A375 (cell line): Measurements from ENCODE around the genes GFI1B and GTF3C5.

GRCh38 chr9:131839684-131840084 is 99.8 kb upstream of the RAPGEF1 start:
- RAMPAGE, long total RNA: no peak

- RAMPAGE, long total RNA: no peak
These were observed 75.1 kb downstream of the MED27 start for GRCh38 chr9:132004478-132005108.

DNA sequence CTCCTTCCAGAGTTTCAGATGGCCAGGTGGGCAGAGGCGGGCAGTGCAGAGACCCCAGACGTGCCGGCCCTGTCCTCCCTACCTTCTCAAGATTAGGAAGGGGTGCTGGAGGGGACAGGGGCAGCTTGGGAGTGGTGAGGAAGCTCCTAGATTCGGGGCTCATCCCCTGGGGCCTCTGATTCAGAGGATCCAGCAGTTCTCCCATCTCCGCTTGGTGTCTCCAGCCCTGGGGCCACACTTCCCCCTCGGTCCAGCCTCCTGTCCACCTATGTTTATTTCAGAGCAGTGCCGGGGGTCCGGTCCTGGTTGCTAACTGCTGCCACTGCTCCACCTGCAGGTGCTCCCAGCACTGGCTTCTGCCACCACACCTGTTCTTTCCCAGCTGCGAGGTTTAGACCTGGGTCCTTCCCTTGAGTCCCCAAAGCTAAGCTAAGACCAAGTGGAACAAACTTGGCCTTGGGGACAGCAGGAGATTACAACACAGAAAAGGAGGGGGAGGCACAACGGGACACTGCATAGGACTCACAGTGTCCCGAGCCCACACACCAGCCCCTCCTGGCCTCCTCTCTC is 81.5 kb downstream of the NTNG2 start:
- RAMPAGE, long total RNA: no peak

- RAMPAGE, long total RNA: no peak
These were observed 83.3 kb downstream of the NTNG2 start for GRCh38 chr9:132245140-132245505.

- RAMPAGE, long total RNA: no peak
These were observed 82.3 kb downstream of the SETX start for GRCh38 chr9:132272483-132272960.

DNA sequence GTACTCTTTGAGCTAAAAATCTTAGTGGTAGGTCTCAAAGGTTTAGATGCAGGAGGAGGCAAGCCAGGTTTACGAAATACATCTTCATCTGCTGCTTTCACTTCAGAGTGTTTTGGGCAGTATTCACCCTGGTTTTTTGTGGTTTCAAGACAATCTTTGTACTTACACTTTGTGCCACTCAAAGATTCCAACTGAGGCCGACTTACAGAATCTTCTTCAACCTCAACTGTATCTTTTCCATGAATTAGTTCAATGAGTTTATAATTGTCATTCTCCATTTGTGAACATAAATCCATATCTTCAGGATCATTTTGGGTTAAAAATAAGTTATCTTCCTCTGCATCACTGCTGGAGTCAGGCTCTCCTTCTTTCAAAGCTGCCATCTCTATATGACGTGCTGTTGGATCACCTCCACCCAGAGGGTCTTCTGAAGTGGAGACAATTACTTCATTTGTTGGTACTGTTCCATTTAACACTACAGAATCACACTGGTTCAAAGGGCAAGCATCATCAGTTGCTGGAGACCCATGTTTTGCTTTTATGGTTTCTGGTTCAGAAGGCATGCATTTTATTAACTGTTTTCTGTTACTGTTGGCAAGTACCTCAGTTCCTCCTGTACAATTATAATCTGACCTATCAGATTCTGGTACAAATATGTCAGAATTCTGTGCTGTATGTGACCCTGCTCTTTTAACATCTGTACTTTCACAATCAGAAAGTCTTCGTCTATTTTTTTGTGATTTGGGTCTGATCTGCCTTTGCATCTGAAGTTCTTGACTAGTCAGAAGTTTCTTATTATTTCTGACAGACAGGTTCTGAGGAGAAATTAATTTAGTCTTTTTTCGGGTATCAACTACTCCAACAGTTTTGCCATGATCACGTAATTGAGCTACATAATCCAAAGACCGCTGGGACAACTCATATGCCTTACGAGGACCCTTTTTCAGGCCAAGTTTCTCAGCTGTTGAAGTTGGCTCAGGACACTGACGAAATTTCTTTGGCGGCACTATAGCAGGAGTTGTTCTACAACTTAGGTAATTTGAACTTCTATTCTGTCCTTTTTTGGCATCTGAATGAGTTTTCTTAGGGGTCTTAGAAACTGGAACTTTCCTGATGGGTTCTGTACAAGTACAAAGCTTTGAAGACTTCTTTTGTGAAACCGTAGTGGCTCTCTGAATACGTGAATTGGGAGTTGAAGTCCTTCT is 27.6 kb downstream of the SETX start:
- RAMPAGE, long total RNA: no peak

- RAMPAGE, long total RNA: no peak
These were observed 8.7 kb downstream of the SETX start for GRCh38 chr9:132345993-132346537.

DNA sequence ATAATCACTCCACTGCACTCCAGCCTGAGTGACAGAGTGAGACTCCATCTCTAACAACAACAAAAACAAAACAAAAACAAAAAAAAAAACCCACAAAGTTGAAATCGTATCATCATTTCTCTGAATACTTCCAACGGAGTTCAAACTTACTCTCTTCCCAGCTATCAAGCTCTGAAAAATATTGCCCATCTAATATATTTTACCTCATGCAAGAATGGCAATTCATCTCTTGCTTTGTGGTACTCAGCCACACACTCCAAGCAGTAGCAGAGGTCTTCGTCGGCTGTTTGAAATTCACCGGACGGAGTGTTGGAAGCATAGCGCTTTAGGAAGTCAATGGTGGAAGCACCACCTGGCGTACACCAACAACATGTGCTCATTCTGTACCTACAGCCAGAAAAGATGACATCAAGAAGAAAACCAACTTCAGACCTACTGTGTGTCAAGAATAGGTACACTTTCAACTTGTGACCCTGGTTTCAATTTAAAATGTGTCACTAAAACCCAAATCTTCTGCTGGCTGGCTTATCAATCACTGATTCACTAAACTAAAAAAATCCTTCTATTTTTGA is 5.7 kb downstream of the SETX start:
- RAMPAGE, long total RNA: no peak

DNA sequence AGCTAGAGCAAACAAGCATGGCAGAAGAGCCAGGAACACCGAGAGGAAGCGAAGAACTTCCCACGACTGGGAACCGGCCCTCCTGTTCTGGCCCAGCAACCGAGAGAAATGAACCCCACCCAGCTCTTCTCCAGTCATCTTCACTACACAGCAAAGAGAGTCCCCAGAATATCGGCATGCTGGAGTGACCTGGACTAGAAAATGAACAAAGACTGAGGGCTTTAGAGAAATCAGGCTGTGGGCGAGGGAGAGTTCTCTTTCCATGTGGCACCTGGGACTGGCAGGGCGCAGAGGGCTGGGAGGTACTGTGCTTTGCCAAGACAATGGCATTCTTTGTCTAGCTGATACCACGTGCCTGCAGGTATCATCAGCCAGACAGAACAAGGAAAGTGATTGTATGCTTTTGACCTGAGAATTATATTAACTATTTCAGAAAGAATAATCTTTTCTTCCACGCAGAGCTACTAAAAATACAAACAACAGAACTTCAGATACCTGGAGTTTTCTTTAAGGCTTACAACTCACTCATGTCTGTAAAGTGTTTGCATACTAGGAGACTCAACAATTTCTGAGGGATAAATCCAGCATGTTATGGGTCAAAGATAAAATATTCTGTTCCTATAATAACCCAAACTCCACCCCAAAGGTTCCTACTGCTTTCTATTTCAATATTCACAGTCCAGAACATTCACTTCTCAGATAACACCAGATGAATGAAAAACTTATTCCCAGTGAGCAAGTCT is 30.4 kb downstream of the DDX31 start:
- RAMPAGE, long total RNA: no peak

DNA sequence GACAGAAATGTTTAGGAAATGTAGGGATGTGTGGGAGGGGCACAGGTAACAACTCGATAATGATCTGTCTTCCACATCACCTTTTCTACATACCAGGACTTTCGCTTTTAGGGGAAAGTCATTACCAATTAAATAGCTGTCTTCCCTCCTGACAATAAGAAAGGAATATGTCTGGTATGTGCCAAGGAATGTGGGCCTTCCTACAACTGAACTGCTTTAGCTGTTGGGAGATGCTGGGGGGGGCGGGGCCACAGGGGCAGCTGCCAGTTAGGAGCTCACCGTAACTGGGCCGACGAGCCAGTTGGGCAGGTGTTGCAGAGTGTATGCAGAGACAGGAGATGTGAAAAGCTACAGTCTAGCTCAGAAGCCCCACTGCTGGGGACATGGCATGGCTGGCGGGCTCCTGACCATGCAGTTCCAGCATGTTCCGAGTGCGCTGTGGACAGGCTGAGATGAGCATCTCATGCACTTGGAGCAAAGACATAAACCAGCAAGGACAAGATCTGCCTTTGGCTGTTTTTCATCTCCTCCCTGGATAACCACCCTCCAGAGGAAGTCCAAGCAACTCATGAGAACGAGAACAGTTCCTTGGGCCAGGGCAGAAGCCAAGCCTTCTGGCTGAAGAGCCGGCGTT is 71.0 kb downstream of the AK8 start:
- RAMPAGE, long total RNA: no peak

- RAMPAGE, long total RNA: no peak
These were observed at the start of gene GFI1B for GRCh38 chr9:132978425-132978888. Gene GFI1B, plus strand, starts transcription at chr9:132978694.

- RAMPAGE, long total RNA: no peak
These were observed 7.6 kb upstream of the GTF3C5 start for GRCh38 chr9:133022997-133023842.

DNA sequence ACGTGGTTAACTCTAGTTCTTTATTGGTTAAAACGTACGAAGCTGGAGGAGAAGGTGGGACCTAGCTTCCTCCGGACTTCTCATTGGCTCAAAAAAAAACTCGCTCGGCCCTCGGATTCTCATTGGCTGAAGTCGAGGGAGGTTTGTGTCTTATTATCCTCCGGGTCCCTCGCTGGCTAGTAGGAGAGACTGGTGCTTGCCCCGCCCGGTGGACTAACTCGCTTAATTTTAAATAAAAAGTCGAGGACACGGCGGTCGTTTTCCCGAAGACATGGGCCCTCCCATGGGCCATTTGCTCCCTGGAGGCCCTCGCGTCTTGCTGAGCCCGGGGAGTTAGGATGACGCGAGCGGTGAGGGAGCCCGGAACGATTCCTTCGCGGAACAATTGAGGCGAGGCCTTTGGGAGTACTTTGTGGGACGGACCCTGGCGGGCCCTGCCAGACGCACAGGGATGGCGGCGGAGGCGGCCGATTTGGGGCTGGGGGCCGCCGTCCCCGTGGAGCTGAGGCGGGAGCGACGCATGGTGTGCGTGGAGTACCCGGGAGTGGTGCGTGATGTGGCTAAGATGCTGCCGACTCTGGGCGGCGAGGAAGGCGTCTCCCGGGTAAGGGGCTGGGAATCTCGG is at the start of gene GTF3C5:
Gene GTF3C5 (plus strand): TSS at position 437 of the 625 bp plus-strand sequence.
- RAMPAGE, long total RNA: no peak

GRCh38 chr9:133037631-133038365 is 7.0 kb downstream of the GTF3C5 start:
- RAMPAGE, long total RNA: no peak

DNA sequence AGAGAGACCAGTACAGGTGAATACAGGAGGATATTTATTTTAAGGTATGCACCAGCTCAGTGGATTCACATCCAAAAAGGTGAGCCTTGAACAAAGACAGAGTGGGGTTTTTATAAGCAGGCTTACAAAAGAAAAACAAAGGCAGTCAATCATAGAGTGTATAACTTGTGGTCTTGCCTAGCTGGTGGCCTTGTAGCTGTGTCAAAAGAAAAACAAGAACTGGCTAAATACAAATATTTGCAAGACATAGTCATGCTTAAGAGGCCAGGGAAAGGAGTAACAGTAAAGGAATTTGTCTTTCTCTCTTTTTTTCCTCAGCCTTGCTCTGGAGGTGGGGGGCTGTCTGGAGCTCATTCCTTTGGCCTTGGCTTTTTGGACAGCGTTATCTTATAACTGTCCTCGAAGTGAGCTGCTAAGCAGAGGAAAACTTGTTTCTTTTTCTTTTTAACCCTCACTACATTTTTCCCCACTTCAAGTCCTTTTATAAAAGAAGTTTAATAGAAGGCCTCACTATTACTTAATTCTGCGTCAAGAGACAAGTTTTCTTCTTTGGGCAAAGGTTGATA is 14.1 kb downstream of the CEL start:
- RAMPAGE, long total RNA: no peak

- RAMPAGE, long total RNA: no peak
These were observed 12.1 kb upstream of the RALGDS start for GRCh38 chr9:133132910-133133683.

- RAMPAGE, long total RNA: no peak
These were observed 16.8 kb upstream of the RALGDS start for GRCh38 chr9:133137773-133138378.

DNA sequence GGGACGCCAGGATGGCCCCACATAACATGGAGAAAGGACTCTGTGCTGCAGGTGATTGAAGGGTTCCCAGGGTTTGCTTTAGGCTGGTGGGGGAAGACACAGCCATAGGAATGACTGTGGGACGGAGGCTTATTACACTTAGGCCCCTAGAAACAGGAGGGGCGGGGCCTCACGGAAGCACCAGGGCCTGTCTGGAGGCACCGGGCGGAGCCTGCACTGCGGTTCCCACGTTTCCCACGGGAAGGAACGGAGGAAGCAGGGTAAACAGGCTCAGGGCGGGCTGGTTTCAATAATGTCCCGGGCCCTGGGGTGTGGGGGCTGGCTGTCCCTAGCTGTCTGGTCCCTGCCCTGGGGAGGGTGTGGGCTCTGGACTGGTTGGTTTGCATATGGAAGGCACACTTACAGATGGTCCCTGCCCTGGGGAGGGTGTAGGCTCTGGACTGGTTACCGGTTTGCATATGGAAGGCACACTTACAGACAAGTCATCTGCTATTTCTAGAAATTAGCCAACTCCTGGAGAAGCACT is 14.2 kb upstream of the OBP2B start:
- RAMPAGE, long total RNA: no peak

DNA sequence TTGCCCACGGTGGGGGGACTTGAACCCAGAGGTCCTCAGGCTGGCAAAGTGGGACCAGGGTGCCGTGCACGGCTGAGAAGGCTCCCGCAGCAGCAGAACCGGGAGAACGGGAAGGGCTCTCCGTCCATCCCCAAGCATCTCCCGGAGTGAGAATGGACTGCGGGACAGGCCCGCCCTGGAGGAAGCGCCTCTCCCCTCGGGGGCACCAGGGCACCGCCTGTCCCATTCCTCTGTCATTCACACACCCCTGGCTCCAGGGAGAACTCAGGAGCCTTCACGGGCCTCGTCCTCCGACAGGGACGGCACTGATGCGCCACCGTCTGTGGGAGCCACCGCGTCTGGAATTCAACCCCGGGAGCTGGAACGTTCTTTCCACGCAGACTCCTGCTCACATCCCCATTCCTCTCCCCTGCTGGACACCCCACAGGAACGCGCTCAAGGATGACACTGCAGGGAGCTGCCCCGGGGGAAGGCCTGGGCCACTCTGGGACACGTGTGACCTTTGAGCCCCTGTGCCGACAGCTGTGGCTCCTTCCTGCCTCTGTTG is 16.4 kb upstream of the OBP2B start:
- RAMPAGE, long total RNA: no peak

GRCh38 chr9:133275379-133276290 is 60.4 kb downstream of the SURF6 start:
- RAMPAGE, long total RNA: no peak